Occipital lobe (tissue), 2 donors: Measurements from ENCODE around the gene TREML2.

- RAMPAGE, long total RNA: no peak
Measured at GRCh38 chr6:39847266-39847580, 55.0 kb downstream of the DAAM2 start.

DNA sequence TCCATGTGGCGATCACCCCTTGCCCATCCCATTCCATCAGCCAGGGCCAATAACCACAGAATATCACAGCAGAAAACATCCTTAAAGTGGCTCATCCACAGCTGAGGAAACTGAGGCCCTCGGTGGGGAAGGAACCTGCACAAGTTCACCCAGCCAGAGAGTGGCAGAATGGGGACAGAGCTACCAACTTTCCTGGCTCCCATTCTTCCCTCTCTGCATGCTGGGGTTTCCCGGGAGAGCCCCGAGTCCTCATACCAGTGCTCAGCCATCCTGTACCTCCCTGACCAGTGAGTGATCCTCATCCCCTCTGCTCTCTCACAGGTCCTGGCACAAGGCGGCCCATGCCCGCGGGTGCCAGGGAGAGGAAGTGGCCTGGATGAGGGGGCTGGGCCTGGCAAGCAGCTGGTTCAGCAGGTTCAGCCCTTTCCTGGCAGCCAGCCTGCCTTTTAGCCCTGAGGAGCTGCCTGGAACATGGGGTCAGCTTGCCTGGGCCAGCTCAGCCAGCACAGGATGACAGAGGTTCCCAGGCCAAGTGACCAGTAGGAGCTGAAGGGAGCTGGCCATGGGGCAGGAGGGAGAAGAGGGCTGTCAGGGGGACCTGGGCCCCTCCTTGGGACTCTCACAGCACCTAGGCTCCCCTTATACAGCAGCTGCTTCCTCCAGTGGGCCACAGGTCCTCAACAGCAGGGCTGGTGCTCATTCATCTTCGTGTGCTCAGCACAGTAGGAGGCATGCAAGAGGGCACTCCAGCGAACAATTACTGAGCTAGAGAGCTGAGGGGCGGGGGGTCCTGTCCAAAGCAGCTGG is 10.9 kb downstream of the MOCS1 start:
- RAMPAGE, long total RNA: no peak

DNA sequence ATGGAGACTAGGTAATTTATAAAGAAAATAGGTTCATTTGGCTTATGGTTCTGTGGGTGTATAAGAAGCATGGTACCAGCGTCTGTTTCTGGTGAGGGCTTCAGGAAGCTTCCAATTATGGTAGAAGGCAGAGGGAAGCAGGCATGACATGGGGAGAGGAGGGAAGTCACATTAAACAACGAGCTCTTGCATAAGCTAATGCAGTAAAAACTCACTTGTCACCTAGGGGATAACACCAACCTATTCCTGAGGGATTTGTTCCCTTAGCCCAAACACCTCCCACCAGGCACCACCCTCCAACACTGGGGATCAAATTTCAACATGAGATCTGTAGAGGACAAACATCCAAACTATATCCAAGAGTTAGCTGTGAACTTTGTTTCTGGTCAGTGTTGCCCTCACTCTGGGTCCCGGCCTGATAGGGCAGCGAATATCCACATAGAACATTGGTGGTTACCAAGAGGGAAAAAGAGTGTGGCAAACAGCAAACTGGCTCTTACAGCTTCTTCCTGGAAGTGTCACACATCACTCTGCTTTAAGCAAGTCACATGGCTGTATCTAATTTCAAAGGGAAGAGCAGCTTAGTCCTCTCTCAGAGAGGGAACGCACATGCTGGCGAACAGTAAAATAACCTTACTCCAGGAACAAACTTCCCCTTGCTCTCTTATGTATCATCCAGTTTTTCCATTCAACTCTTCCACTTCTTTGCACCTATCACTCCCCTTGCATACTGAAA is 4.6 kb upstream of the MOCS1 start:
- RAMPAGE, long total RNA: no peak

GRCh38 chr6:39979411-39979779 is 45.1 kb upstream of the MOCS1 start:
- RAMPAGE, long total RNA: no peak

DNA sequence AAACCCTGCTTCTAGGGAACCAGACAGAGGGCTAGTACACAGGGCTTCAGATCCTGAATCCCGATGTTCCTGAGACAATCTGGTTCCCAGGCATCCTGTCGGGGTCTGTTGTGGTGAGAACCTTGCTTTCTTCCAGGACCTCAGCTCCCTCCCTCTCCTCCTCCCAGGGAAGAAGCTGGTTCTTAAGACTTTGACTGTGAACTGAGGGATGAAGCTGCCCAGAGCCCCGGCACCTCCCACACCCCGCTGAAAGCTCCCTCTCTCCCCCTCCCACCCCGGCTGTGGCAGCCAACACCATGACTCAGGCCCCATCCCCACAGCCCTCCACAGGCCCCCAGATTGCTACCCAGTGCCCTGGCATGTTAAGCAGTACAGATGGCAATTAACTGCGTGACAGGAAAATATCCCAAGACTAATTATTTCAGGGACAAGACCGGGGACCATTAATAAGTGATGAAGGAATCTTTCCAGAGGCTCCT is 238.1 kb downstream of the LRFN2 start:
- RAMPAGE, long total RNA: no peak

DNA sequence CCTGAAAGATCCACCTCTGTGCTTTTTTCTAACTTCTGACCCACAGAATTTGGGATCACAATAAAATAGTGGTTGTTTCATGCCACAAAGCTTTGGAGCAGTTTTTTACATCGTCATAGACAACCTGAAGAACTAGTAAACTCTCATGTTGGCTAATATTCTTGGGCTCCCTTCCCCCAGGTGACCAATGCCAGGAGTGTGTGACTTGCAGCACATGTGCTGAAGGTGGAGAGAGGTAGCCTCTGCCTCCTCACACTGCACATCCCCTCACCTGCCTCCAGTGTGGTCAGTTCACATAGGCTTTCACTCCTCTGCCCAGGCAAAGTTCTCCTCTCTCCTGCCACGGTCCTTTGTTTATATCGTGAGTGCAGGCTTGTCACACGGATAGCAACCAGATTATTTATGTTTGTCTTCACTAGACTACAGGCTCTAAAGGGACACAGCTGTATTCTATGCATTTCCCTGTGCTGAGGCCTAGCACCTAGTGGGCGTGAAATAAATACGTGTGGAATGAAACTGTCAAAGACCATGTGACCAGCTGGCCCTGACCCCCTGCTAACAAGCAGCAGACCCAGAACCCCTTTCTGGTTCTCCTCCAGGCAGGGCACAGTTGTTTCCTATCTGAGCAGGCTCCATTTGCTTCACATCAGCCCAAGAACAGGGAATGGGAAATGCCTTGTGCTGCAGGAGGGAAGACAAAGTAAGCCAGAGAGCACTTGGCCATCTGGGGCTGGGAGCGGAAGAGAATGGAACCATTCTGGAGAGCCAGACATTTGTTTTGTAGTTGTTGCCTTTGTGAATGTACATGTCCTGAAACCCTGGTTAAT is 42.4 kb downstream of the UNC5CL start:
- RAMPAGE, long total RNA: no peak

DNA sequence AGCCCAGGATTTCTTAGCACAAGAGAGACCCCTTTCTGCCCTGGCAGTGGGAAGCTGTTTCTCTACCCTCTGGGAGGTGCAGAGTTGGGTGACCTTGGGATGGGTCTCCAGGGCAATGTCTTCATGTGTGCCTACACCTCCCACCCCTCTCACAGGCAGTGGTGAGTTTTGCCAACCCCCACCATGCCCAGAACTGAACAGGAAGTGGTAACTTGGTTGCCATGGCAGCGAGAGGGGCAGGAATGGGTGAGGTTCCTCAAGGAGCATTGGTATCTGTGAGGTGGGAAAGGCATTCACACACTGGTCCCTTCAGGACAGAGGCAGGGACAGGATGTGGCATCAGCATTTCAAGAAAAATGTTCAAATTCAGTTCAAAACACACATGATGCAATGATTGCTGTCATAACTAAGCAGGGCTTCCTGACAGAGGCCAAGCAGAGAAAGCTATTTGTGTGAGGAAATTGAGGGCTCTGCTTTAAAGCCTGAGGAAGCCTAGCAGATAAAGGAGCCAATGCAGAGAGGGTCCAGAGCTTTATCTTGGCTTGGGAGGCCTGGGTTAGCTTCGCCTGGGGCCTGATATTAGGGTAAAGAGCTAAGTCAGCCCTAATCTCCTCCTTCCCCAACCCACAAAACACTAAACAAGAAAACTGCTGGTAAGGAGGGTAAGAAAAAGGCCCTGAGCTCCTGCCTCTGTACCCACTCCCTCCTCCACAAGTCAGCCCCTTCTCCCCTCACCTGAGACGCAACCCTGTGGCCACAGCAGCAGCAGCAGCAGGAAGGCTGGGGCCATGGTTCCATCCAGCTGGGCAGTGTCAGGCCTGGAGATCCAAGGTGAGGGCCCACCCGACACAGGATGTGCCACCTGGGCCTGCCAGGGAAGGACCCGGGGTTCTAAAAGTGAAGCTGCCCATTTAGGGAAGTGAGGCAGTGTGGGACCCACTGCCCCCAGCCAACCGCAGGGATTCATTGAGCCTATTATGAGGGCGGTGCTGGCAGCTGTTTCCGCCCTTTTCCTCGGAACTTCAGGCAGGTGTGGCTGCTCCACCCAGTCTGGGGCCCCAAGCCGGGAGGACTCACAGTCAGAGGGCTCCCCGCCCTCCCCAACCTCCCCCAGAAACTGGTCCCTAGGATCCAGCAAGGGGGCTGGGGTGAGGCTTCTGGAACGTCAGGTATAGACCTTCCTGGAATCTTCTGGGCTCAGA is at the start of gene TREML2:
TREML2 (minus strand) TSS at position 931 of the 1,202 bp plus-strand sequence.
- RAMPAGE, long total RNA: no peak

- RAMPAGE, long total RNA: no peak
Measured at GRCh38 chr6:41274241-41274775, 12.2 kb downstream of the TREM1 start.

DNA sequence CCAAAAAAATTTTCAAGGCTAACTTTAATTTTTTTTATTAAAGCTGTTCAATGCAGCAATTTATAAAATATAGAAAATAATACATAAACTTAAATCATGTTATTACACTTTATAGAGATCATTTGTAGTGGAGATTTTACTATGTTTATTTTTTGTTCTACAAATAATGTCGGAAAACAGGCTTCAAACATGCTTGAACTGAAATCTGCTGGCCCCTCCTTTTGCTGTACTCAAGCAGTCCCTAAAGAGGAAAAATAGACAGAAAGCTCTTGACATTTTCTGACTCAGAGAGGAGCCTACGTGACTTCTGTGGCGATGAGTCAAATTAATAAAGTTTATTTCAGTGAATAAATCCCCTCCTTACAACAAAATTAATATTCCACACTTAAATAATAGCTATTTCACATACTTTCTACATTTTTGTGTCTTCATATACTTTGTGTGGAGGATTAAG is 1.5 kb upstream of the TREM1 start:
- RAMPAGE, long total RNA: no peak

GRCh38 chr6:41318435-41319235 is 16.8 kb upstream of the NCR2 start:
- RAMPAGE, long total RNA: no peak

- RAMPAGE, long total RNA: no peak
Measured at GRCh38 chr6:41426211-41427052, 91.0 kb downstream of the NCR2 start.

DNA sequence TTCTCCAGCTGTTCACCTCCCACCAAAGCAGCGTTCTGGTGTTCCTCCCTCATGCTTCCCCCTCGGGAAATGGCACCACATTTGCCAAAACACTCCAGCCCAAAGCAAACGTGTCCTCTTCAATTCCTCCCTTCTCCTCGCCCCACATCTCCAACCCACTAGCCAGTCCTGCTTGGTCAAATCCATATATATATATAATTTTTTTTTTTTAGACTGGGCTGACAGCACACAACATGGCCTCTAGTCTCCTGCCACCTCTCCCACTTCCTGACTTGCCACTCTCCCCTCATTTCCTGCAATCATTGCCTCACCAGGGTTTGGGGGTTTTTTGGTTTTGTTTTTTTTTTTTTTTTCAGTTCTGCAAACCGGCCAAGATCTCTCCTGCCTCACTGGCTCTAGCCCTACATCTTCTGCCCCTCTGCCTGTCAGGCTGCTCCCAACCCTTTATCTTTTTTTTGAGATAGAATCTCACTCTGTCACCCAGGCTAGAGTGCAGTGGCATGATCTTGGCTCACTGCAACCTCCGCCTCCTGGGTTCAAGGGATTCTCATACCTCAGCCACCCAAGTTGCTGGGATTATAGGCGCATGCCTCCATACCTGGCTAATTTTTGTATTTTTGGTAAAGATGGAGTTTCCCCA is 104.6 kb downstream of the NCR2 start:
- RAMPAGE, long total RNA: no peak

- RAMPAGE, long total RNA: no peak
Measured at GRCh38 chr6:41449747-41450214, 96.4 kb upstream of the FOXP4 start.

- RAMPAGE, long total RNA: no peak
Measured at GRCh38 chr6:41451409-41451912, 94.7 kb upstream of the FOXP4 start.

- RAMPAGE, long total RNA: no peak
Measured at GRCh38 chr6:41489440-41489906, 56.7 kb upstream of the FOXP4 start.

DNA sequence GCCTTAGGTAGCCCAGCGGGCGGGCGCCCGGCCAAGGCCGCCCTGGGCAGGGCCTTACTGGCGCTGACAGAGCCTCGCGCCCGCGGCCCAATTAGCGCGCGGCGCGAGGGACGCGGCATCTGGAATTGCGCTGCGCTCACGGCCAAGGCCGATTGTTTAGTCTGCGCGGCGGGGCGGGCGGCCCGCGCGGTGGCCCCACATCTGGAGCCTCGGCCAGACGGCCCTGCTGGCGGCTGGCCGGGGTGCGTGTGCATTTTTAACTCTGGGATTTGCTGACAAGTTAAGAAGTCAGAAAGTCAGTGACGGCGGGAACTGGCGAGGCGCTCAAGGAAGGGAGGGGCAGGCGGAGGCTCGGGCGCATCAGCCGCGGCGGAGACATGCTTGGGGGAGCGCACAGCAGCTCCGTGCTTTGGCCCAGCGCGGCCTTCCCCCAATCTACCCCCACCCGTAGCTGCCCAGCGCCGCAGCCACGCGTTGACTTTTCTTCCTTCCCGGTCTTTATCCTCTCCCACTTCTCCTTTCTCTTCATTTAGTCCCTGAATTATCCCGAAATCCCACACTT is 41.0 kb upstream of the FOXP4 start:
- RAMPAGE, long total RNA: no peak

- RAMPAGE, long total RNA: no peak
Measured at GRCh38 chr6:41577756-41579010, 32.0 kb downstream of the FOXP4 start.

GRCh38 chr6:41591220-41592025 is 45.2 kb downstream of the FOXP4 start:
- RAMPAGE, long total RNA: no peak

DNA sequence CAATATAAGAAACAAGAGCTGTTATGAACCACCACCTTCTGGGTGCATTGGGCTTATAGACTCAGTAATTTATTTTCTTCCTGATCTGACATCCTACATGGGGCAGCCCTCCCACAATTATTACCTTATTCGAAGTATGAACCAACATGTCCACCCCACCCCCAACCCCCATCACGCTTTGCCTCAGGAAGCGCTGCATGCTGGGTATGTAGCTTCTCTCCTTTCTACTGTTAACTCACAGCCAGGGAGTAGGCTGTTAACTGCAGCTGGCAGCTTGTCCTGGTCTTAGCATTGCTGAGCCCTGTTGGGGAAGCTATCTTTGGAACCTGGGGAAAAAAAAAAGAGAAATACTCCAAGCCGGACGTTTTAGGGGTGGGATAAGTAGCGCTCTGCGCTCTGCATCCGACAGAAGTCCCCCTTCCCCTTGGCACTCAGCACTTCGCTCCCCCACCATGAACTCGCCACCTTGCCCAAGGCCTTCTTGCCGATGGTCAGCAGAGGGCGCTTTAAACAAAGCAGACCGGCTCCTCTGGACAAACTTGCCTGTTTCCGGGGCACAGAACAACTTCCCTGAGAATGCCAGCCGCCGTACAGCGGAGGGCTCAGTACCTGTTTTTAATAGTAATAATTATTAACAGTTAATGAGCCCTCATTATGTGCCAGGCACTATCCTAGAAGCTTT is 35.4 kb upstream of the MDFI start:
- RAMPAGE, long total RNA: no peak

DNA sequence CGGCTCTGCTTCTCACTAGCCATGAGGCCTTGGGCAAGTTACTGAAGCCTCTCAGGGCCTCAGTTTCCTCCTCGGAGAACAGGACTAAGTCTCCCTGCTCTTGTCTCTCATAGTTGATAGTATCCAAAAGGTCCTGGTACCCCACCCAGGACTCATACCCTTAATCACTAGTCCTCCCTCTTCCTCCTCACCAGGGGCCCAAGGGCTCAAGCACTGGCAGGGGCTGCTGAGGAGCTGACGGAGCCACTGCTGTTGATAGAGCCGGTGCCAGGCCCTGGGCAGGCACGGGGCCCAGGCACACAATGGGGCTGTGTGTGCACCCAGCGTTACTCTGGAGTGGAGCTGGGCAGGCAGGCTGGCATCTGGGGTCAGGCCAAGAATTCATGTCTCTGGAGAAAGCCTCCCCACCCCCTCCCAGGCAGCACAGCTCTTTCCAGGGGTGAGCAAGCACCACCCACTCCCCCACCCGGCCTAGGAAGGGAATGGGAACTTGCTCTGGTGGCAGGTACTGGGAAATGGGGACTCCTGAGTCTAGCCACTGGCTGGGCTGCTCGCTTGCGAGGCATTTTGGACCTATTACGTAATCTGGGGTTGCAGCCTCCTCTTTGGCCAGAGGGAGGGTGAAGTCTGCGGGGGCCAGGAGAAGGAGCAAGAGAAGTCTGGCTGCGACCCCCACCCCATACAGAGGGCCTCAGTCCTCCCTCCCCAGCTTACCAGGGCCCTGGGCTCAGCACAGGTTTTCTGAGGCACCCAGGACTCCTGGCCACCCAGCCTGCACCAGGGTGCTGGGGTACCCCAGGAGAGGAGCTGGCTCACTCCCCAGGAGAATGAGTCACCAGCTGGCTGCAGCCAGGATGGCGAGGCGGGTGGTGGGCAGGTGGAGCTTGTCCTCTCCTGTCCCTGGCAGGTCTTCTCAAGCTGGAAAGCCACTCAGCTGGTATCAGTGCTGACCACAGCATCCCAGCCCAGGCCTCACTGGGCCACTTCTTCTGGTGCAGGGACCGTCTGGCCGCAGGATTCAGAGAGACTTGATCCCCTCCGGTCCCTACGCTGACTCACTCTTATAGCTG is 22.6 kb downstream of the TFEB start:
- RAMPAGE, long total RNA: no peak